ENCODE measurements around a stretch of chr3.

GRCh38 chr3:46183270-46183854 is 24.8 kb downstream of the CCR1 start:
- PRO-cap: no peak

GRCh38 chr3:46236020-46236703 is 6.1 kb upstream of the CCR3 start:
- PRO-cap: no peak

GRCh38 chr3:46463318-46464227 is 1.1 kb downstream of the LTF start:
- PRO-cap: no peak

- PRO-cap: no peak
These were observed 4.7 kb downstream of the LRRC2 start for GRCh38 chr3:46561349-46561932.

DNA sequence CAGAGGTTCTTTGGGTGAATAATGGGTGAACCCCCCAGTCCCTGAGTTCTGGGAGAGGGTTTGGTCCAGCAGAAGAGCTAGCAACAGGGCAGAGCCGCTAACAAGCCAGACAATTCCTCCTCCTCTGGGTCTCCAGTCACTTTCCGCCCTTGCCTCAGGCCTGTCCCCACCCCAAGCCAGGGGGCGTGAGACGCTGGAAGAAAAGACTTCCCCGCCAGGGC is 650 bp downstream of the LRRC2 start:
- PRO-cap: no peak

- PRO-cap: no peak
These were observed 20.4 kb downstream of the FAM240A start for GRCh38 chr3:46632741-46633125.

DNA sequence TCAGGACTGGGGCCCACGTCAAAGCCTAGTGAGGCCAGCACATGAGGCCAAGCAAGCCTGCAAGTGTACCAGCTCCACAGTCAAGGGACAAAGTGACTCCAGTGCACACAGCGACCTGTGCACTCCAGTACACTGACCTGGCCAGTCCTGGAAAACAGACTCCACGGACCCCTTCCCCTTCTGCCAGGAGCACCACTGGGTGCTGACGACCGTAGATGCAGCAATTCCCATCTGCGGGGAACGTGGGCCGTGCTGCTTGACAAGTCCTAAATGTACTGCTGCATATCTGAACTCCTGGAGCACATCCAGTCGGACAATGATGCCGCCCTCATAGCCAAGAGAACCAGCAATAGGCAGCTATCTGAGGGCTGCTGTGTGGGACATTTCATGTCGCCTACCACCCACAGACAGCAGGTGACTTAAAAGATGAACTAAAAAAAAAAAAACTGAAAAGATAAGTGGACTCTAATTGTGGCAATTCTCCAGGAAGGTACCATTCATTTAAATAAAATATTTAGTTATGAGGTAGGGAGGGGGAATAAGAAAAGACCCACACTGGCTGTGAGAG is 28.6 kb downstream of the ALS2CL start:
- PRO-cap: no peak

DNA sequence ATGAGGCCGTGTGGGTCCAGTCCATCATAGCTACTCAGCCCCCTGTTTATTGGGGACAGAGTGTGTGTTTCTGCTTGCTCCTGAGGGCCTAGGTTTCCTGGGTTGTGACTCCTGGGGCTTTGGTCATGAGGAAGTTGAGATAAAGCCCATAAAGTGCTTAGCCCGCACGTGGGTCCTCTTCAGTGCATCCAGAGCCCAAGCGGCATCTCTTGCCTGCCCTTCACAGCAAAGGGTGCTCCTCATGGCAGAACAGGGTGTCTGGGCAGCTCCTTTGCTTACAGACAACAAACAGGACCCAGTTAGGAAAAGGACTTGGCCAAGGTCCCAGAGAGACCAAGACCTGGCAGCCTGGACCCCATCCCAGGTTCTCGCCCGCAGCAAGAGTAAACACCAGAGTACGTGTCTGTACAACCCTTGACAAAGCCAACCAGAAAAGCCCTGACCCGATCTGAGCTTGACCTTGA is 27.1 kb downstream of the ALS2CL start:
- PRO-cap: no peak

DNA sequence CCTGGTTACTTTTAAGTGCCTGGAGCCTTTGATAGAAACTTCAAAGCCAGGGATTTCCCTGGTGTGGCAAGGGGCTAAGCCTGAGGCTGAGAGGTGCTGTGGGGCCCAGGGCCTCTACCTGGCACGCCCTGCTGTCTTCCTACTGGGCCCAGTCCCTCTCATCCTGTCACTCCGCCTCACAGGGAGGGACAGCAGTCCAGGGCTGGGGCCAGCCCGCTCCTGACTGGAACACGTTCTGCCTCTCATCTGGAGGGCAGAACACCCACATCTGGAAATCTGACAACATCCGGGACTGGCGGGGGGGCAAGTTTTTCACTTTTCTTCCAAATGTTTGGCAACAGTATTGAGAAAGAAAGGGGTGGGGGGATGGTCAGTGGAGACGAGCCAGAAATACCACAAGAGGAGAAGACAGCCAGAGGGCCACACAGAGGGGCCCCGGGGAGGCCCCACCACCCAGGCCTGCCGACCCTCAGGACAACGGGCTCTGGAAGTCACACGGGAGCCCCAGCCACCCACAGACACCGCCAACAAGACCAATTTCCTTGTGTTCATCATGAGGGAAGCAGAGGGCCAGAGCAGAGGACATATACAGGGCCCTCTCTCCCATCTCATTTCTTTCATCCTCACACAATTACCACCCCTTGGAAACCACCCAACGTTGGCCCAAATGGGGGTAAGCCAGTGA is 1.9 kb upstream of the MYL3 start:
- PRO-cap: no peak

GRCh38 chr3:46868237-46868840 is 5.1 kb upstream of the MYL3 start:
- PRO-cap: no peak

- PRO-cap: no peak
These were observed 11.3 kb downstream of the PTH1R start for GRCh38 chr3:46888692-46889251.

- PRO-cap: no peak
These were observed 15.5 kb downstream of the PTH1R start for GRCh38 chr3:46892998-46893428.

DNA sequence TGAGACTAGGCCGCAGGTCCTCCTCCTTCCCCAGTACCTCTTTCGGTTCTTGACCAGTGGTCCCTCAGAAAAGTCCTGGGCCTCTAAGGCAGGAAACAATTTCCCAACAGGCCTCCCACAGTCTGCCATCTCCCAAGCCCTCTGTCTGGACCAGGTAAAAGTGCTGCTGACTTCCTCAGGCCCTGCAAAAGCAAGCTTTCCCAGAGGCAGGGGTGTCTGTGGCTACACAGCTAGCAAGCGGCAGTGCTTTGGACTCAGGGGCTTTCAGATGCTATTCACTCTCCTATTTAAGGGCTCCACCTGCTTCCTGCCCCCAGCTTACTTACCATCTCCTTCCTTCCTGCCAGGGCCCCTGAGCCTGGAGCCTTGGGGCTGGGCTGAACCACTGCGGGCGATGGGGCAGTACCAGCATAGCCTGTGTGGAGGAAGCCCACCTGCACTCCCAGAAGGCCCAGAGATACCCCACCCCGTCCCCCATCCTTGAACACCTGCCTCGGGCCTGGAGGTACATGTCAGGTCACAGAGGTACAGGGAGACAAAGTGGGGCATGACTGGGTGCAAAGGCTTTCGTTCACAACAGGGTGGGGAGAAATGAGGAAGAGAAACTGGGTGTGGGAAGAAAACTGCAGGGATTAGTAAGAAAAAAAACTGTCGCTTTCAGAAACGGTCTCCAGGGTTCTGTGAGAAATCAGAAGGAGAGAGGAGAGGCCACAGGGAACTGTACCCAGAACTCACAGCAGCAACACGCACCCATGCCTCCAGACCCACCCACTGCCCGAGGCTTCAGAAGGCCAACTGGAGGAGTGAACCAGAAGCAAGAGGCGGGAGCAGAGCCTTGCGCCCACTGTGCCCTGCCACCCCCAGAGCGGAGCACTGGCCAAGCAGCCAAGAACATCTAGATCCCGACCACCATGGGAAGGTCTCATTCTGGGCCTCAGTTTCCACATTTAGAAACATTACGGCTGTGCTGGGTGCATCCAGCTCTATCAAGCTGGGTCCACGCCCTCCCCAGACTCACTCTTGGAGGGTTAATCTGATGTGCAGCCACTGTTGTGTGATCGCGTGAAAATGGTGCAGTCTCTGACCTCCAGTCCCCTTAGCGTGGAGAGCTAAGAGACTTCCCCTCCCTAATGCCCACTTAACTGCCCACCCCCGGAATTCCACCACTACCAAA is 49.4 kb downstream of the CCDC12 start:
- PRO-cap: bidirectional peak, plus-strand start at position 380 of the sequence, minus-strand start at position 263 of the sequence; bidirectional peak, plus-strand start at position 691 of the sequence, minus-strand start at position 542 of the sequence

DNA sequence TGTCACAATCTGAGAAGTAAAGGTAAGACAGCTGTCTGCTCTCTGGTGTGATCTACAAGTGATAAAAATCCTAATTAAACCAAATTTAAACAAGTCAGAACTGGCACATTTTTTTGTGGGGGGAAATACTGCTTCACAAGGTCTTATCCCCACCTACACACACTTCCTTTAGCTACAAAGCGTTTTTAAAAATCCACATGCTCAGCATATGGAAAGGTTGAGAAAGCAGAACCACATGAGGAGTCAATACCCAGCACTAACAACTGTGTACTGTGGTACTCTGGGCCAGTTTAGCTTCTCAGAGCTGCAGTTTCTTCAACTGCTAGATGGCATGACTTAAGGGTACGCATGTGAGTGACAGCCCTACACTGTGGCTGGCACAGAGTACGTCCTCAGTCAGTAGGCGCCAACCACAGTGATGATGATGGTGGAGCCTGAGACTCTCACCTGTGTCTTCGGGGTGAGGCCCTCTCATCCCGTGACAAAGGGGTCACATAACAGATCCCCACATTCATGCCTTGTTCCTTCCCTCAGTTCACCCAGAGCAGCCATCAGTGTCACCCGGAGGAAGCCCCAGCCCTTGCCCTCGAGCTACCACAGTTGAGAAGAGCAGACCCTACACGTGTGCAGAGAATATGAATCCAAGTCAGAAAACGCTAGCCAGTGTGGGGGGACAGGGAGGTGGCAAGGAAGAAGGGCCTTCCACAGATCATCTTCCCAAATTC is 17.4 kb downstream of the CCDC12 start:
- PRO-cap: no peak

DNA sequence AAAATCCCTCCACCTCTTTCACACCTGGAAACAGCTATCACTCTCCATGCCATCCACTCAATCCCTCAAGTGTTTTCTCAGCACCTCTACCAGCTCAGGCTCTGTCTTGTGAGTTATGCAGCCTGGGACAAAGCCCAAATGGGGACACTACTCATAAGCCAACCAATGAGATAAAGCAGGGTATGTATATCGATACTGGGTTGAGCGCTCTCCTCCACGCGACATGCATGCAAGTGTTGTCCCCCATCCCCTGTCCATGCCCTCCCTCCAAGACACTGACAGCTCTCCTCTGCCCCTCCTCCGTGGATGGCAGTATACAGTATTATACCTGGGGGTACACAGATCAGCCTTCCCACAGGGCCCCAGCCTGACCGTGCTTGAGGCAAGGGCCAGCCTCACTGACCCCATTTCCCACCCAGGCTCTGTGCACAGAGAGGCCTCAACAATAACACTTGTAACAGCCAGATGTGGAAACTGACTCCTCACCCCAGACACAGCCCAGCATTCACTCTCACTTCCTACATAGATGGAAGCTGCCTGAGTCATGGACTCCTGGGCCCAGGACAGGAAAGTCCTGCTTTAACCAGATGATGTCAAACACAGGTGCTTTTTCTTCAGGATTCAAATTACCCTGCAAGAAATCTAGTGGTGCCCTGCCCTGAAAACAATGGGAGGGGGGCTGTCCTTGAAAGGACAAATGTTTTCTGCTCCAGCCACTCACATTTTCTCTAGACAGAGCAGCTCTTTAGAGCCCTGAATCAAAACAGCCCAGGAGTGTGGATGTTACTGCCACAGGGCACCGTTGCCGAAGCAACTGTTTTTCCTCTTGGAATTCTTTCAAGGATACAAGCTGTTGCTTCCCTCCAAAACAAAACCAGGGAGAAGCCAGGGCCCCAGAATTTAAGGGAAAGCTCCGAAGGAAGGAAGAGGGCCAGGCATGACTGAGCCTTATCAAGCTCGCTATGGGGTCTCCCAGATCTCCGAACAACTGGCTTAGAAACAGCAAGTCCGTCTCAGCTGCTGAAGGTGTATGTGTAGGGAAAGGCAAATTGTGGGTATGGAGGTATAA is 16.4 kb downstream of the CCDC12 start:
- PRO-cap: no peak

- PRO-cap: no peak
These were observed 33.6 kb downstream of the NBEAL2 start for GRCh38 chr3:47012708-47013756.

- PRO-cap: no peak
These were observed 40.6 kb downstream of the NBEAL2 start for GRCh38 chr3:47020023-47020570.

- PRO-cap: no peak
These were observed 66.0 kb downstream of the SETD2 start for GRCh38 chr3:47097886-47098263.

DNA sequence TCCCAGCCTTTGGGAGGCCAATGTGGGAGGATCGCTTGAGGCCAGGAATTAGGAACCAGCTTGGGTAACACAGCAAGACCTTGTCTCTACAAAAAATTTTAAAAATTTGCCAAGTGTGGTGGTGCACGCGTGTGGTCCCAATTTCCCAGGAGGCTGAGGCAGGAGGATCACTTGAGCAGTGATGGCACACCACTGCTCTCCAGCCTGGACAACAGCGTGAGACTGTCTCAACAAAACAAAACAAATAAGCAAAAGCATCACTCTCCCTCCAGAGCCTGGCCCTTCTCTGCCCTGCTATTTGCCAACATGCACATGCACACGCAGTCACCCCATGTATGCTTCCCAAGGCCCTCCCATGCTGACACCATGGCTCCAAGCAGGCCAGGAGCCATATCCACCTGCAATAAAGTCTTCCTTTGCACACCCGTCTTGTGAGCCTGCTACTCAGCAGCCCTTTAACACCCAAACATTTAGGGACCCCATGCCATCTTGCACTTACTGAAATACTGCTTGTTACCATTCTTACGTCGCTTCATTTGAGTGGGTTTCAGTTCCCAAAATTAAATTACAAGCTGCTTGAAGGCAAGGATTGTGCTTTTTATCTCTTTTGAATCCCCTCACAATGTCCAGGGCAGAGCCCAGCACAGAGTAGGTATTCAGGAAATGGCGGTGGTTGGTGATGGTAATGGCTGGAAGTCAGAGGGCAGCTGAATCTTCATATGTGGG is 2.0 kb downstream of the KIF9 start:
- PRO-cap: no peak

GRCh38 chr3:47336474-47337060 is 44.3 kb upstream of the PTPN23 start:
- PRO-cap: no peak

Data from vermiform appendix (tissue), 1 donor.